ENCODE results near the gene FIGN.

GRCh38 chr2:160051254-160051568, 11.2 kb downstream of the PLA2R1 start:
- PRO-cap: no peak

DNA sequence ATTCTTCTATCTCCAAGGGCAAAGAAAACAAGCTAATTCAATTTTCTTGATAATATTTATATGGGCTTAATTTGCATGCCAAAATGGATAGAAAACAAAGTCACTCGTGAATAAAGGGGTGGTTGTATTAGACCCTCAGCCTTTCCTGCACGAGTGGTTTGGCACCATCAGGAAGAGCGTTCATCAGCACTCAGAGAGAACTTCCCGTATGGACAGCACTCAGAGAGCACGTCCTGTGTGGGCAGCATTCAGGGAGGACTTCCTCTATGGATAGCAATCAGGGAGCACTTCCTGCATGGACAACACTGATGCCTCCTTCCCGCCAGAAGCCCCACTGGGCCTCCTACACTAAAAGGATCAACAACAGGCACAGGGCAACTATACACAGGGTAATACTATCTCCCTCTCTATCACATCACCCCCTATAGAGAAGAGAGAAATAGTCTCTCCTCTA, 122.1 kb downstream of the RBMS1 start:
- PRO-cap: no peak

- PRO-cap: no peak
Measured at GRCh38 chr2:160666064-160667055, 172.8 kb upstream of the RBMS1 start.

GRCh38 chr2:160813487-160813977, 319.9 kb upstream of the RBMS1 start:
- PRO-cap: no peak

DNA sequence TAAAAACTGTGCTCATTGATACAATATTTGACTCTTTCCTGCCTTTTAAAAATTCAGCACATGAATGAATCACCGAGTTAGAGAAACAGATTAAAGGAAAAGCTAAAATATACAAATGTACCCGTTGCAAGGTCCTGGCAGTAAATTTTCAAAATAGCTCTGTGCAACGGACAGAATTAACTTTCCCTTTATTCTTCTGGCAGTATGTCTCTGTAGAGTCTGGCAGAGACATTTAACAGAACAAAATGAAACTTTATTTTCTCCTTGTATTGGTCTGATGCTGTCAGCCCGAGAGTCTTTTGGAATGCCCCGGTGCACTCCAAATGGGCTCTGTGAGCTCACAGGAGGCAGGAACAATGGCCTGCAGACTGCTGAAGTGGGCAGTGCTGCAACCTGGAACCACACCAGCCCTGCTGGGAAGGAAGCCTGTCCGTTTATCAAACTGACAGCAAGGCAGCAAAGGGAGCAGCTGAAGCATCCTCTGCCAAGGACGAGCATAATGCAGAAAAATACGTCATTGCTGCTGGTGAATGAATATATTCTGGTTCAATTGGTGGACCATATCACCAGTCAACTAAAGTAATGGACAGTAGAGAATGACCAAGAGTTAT, 207.8 kb upstream of the TANK start:
- PRO-cap: no peak

DNA sequence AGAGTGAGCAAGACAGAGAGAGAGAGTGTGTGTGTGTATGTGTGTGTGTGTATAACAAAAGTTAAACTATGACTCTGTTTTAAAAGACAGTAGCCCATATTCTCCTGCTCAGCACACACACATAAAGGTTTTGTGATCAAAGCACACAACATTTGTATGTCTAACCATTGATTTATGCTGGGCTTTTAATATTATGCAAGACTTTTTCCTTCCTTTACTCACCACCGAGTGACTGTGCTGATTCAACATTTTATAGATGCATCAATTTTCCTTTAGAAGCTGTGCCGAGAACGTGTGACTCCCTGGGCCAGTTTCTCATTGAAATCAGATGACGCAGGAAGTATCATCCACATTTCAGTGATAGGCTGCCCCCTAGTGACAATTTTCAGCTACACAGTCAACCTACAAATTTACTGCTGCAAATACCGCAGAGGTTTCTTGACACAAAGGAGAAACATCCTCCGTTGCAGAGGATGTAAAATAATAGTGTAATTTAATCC, 166.0 kb upstream of the TANK start:
- PRO-cap: no peak

DNA sequence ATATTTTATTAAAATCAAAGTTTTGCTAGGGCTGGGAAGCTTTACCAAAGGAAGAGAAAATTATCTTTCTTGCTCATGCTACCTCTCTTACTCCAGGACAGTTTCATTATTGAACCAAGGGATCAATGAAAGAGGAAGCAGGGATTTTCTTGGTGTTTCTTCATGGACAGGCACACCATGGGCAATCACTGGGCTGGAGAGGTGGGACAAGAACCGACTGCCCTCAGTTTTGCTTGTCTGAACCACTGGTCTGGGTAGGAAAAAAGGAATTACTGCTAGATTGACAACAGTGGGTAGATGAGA, 15.3 kb downstream of the TANK start:
- PRO-cap: no peak

- PRO-cap: no peak
Measured at GRCh38 chr2:161184203-161185498, 24.4 kb downstream of the TANK start.

- PRO-cap: no peak
Measured at GRCh38 chr2:161244379-161245234, 63.6 kb upstream of the PSMD14 start.

DNA sequence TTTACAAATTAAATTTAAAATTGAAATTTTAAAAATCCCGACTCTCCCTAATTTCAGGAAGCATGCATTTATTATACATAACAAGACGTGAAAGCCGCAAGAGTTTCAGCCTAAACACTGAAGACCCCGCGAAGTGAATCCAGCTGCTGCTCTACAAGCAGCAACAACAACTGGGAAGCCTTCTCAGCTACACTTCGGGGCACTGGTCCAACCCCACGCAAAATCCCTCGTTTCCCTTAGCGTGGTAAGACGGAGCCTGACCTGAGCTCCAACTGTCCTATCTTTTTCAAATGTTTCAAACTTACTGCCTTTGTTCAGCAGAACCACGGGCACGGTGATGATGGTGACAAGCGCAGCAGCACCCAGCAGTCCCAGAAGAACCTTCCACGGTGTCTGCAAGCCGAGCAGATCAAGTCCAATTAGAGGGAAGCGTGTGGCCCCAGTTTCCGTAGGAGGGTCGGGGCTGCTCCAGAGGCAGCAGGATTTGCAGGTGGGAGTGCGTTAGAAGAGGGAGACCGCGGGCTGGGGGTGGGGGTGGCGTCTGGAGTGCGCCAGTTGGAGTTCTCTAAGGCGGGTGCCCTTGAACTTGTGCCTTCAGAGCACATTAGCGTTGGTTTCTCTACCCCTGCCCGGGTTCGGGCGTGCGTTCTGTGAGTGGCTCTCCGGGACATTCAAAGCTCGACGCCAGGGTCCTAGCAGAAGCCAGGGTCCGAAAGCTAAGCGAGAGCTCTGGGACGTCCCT, 750 bp downstream of the DPP4 start:
- PRO-cap: no peak

DNA sequence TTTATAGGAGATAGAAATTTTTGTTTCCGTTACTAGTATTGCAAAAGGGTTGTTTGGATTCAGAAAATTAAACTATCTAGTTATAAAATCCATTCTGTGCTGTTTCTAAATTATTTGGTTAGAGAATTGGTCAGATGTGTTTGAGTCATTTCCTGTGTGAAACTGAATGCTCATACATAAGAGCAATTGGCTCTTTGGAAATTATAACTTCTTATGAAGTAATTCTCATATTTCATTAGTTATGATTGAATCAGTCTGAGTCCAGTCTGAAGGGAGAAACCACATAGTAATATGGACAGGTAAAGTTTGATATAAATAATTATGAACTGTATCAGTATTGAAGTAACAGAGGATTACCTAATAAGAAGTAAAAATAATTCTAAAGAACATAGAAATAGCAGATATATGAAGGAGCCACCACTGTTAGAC, 17.8 kb upstream of the FAP start:
- PRO-cap: no peak

DNA sequence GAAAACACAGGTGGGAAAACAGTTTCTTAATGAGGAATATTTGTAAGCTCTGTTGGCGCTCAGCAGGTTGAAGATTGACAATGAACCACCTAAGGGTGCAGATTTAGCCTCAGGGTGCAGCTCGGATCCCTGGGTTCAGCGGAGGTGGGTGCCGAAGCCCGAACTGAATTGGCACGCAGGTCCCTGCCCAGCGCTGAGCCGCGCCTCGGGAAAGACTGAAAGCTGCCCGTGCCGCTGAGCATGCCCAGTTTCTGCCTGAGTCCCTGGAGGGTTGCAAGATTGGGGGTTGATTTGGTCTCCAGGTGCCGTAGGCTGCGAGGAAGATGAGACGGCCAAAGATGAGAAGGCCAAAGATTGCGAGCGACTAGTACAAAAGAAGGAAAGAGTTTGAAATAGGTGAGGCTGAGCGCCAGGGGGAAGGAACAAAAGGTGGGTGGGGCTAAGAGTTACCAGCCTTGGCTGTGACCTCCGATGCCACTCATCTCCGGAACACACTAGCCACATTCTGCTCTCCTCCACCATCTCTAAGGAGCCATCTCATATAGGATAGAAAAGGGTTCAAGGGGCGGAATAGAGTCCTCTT, 840 bp upstream of the KCNH7 start:
- PRO-cap: no peak

GRCh38 chr2:163347910-163348879, 387.6 kb downstream of the FIGN start:
- PRO-cap: bidirectional peak, plus-strand start at chr2:163348364, minus-strand start at chr2:163348220; bidirectional peak, plus-strand start at chr2:163348508, minus-strand start at chr2:163348502

DNA sequence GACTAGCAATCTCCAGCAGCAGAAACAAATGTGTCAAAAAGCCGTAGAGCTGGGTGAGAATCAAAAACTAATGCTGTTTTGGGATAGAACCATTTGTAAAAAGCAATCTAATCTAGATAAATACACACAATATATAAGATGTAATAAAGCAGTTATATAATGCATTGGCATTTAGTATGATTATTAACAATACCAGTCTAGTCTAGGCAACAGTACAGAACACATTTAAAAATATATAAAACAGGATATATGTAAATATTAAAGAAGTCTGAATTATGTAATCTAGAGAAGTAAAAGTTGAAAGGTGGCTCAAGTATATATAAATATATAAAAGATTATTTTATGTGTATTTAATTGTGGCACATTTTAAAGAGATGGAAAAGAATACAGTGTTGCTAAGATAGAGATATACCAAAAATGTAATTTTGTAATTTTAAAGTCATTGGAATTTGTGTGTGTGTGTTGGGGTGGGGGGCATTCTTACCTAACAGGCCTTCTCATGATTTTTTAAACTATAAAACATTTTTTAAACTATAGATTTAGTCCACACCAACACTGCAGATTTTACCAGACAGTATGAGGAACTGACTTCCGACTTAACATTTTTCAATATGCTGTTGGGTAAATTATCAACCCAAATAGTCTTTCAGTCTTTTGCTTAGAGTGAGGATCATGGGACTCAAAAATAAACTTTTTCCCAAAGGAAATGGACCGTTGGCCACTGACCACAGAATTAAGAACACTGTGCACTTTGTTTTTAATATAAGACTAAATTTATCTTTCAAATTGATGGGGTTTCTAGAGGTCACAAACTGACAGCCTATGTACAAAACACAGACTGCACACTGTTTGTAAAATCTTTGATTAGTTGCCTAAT, 45.2 kb downstream of the FIGN start:
- PRO-cap: unidirectional peak, minus-strand start at position 611 of the sequence

DNA sequence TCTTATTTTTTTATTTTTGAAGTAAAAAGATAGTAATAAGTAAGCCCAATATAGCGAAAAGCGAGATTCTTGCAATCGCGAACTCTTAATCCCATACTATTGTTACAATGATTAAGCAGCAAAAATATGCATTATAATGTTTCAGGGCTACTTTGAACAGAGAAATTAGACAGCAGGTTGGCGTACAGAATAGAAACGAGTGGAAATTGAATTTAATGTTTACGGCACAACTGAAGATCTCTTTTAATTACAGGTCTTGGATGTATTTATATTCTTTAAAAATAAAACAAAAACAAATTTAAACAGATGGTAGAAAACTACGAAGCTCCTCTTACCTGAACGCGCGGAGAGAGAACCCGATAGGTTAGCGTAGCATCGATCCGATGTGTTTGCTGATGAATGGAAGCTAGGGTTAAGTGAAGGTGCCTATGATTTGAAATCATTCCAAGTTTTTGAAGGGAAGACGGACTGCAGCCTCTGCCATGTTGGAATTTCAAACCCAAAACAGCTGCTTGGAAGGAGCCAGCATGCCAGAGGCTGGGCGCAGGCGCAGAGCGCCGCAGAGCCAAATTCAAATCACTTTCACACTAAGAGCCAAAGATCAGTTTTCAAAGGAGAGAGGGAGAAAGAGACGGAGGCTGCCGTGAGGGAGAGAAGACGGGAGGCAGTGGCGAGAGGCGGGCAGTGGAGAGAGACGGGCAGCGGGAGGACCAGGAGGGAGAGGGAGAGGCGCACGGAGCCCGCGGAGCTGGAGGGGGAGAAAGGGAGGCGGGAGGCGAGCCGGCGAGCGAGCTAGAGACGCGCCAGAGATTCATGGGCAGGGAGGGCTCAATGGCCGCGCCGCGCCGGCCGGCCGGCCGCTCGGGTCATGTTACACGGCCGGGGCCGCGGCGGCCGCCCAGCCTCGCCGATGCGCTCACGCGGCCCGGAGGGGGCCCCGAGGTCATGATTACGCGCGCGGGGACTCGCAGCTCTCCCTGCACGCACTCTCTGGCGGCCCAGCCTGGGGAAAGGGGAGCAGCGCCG, at the start of gene FIGN:
FIGN (minus strand) TSS at position 506 of the 1,026 bp plus-strand sequence.
- PRO-cap: bidirectional peak, plus-strand start at position 611 of the sequence, minus-strand start at position 501 of the sequence; bidirectional peak, plus-strand start at position 919 of the sequence, minus-strand start at position 870 of the sequence

DNA sequence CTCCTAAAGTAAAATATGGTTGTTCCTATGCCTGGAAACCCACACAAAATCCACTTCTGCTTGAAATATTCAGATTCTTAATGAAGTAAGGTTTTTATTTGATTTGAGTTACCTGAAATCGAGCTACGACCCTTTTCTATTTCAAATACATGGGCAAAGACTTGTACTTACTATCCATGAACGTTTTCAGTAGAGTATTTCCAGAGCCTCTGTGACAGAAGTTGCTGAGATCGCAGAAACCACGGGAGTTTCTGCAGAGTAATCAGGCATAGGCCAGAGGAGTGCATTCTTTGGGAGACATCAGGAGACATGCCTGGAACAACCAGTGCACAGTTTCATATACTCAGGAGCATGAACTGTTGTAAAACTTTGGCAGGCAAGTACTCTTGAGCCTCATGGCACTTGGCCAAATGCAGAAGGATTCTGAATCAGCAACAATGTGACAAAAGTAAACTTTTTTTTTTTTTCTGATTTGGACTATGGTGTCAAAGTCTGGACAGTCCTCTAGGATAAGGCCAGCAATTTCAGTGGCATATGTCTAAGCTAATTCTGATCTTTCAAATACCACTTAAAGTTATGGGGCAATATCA, 307.2 kb downstream of the GRB14 start:
- PRO-cap: no peak

- PRO-cap: no peak
Measured at GRCh38 chr2:164560944-164561391, 60.3 kb downstream of the GRB14 start.

DNA sequence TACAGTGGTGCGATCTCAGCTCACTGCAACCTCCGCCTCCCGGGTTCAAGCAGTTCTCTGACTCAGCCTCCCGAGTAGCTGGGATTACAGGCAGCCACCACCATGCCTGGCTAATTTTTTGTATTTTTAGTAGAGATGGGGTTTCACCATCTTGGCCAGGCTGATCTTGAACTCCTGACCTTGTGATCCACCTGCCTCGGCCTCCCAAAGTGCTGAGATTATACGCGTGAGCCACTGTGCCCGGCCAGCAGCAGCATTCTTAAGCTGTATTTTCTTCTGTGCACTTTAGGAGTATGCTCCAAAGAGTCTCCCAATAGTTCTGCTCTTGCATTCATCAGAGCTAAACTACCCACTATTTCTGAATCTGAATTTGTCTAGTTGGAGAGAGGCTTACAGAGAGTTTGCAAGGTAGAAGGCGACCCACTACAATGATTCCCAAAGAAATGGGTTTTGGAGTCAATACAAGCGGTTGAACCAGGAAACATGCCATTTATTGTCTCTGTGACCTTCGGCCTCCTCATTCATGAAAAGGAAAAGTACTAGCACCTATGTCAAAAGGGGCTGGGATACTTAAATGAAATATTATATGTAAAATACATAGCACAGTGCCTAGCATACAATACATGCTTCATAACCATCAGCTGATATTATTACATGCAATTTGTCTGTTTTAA, 89.5 kb upstream of the GRB14 start:
- PRO-cap: no peak

- PRO-cap: no peak
Measured at GRCh38 chr2:164754132-164755212, 87.2 kb downstream of the COBLL1 start.

GRCh38 chr2:164839736-164840218, 1.8 kb downstream of the COBLL1 start:
- PRO-cap: no peak